Right atrium auricular region (tissue), 2 donors: ENCODE measurements around a stretch of chr3.

DNA sequence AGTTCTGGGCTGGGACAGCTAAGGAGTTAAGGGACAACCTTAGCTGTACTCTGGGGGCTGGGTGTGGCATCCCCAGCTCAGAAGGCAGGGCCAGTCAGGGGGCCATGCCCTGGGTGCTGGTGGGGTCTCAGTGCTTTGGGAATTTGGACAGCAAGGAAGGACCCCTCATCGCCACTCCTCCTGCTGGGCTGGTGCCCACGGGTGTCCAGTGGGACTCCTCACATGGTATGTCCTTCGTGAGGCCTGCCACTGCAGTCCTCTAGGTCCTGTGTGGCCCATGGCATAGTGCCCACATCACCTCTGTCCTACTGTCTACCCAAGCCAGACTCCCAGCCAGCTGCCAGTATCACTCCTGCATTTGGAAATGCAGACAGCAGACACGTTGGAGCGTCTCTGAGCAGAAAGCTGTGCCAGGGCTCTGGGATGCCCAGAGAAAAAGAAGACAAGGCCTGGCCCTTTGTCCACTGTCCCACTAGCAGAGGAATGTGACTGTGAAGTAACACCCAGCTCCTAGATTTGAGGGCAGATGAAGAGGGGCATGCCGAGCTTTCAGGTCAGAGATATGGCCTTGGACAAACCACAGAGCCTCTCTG, 12.1 kb downstream of the MRAS start:
- PRO-cap = bidirectional peak, plus-strand start at position 346 of the sequence, minus-strand start at position 229 of the sequence
- RAMPAGE, long total RNA, 2 experiments = no peak in any of the 2 experiments

DNA sequence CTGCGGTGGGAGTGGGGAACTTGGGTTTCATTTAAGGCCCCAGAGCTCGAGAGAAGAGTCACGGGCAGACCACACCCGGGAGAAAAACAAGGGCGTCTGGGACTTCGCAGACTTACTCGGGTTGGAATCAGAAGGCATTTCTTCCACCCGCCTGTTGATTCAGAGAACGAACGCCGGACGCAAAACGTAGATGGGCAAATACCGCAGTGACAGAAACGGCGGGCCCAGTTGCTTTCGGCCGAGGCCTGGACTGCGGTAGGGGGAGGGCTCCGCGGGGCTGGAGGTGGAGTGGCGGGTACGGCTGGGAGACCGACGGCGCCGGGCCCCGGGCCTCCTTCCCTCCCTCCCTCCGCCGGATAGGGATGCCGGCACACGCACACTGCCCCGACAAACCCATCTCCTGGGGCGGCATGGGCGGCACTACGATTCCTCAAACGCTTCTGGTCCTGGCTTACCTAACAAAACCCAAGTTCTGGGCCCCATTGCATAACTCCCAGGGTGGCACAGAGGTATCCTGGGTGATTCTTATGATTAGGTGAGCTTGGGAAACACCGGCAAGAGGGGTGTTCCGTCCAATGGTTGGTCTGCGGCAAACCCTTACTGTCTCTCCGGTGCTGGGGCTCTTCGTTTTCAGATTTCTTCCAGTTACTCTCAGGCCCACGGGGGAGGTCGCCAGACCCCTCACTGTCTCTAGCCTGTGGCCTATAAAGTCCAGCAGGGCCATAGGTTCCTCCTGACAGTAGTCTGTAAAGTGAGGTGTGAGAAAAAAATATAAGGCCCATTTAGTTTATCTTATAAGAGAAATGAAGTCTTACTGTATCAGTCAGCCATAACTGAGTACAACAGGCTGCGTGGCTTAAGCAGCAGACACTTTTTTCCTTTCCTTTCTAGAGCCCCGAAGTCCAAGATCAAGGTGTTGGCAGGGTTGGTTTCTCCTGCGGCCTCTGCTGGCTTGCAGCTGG, 1.2 kb downstream of the ESYT3 start:
- PRO-cap = no peak
- RAMPAGE, long total RNA, 2 experiments = no peak in any of the 2 experiments

DNA sequence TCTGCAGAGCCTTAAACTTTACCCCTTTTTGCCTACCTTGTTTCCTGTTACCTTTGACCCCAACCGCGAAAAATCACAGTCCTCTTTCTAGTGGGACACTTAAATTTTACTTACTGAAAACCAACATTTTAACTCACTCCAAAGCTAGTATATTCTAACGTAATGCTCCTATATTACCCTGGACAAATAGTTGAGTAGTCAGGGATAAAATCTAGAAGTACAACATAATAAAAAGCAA, 707 bp upstream of the PIK3CB start:
- PRO-cap = no peak
- RAMPAGE, long total RNA, 2 experiments = no peak in any of the 2 experiments

- PRO-cap = no peak
- RAMPAGE, long total RNA, 2 experiments = no peak in any of the 2 experiments
These were observed 41.0 kb upstream of the PIK3CB start for GRCh38 chr3:138875530-138876301.

DNA sequence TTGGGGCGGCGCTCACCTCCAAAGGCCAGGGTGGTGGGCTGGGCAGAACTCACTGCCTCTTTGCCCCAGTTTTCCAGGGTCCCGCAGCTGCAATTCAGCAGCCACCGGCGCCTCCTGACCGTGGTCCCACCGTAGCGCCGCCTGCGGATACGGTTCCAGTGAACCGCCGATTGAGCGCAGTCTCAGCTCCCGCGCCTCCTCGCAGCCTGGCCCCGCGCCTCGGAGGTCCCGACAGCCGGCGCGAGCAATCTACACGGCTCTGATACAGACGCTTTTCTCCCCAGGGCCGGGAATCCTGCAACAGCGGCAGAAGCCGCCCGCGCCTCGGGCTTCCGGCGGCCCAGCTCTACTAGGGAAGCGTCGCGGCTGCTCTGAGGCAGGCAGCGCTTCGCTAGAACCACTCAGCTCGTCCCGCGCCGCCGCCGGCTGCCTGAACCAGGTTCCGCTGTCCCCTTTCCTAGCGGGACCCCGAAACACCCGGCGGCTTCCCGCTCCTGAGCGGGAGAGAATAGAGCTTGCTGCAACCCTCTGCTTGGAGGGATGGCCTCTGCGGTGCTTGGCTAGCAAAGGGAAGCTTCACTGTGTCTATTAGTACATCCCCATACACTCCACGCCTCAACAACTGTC, 3.1 kb downstream of the FOXL2NB start:
- PRO-cap = no peak
- RAMPAGE, long total RNA, 2 experiments = no peak in any of the 2 experiments

DNA sequence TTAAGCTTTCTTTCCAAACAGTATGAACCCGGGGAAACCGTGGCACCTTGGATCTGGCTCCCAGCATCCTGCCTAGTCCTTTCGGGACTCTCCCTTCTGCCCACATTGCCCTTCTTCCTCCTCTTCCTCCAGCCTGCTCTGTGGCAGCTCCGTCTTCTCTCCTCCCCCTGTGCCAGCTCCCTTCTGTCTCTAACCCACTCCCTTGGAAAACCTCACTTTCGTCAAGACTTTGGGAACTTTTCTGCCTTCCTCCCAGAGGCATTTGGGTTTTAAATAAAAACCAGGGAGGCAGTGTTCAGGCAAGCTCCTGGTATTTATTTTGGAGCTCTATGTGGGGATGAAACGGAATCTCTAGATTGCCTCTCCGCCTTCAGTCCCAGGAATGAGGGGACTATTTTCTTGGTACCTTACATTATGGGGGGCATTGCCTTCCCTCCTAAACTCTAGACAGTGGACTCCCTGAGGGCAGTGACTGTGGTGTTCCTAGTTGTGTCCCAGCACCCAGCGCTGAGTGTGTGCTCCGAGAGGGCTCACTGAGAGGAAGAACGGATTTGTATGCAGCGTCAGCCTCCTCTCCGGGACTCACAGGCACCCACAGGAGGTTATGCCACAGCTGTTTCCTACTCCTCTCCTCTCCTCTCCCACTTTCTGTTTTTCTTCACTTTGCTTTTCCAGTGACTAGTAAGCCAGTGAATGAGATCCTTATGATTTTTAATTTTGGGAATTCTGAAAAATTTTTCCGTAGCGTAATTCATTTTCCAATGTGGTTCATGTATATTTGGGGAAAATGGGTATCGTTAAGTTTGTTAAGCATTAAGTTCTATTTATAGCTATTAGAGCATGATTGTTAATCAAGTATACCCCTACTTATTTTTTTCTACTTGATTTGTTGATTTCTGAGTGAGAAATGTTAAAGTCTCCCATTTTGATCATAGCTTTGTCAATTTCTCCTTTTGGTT, 105.2 kb upstream of the MRPS22 start:
- PRO-cap = no peak
- RAMPAGE, long total RNA, 2 experiments = no peak in any of the 2 experiments

GRCh38 chr3:139329134-139329811, 14.5 kb upstream of the MRPS22 start:
- PRO-cap = no peak
- RAMPAGE, long total RNA, 2 experiments = no peak in any of the 2 experiments

DNA sequence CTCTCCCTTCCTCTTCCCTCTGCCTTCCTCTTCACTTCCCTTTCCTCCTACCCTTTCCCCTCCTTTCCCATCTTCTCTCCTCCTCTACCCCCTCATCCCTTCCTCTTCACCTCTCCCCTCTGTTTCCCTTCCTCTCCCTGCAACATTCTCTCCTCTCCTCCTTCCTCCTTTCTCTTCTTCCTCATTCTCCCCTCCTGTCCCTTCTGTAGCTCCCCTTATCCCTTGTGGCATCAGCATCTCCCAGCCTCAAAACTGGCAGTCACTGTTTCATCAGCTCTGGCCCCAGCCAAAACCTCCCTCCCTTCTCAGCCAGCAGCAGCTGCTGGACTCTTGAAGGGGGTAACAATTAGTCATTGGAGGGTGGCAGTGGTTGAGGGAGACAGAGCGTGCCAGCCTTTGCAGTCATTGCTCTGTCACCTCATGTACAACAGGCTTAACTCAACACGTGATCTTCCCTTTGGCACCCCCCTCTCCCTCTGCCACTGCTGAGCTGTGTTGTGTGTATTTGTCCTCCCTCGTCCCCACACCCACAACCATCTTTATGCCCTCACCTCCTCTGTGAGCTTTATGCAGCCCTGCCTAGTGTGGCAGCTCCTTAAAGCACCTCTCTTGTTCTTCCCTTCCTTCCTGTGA, 28.3 kb downstream of the RBP2 start:
- PRO-cap = bidirectional peak, plus-strand start at position 353 of the sequence, minus-strand start at position 254 of the sequence
- RAMPAGE, long total RNA, 2 experiments = no peak in any of the 2 experiments

GRCh38 chr3:139531487-139531888, 8.1 kb downstream of the RBP1 start:
- PRO-cap = no peak
- RAMPAGE, long total RNA, 2 experiments = no peak in any of the 2 experiments

- PRO-cap = no peak
- RAMPAGE, long total RNA, 2 experiments = no peak in any of the 2 experiments
These were observed 2.6 kb upstream of the RBP1 start for GRCh38 chr3:139542139-139542645.

GRCh38 chr3:139654727-139654971, 23.1 kb downstream of the NMNAT3 start:
- PRO-cap = no peak
- RAMPAGE, long total RNA, 2 experiments = no peak in any of the 2 experiments

DNA sequence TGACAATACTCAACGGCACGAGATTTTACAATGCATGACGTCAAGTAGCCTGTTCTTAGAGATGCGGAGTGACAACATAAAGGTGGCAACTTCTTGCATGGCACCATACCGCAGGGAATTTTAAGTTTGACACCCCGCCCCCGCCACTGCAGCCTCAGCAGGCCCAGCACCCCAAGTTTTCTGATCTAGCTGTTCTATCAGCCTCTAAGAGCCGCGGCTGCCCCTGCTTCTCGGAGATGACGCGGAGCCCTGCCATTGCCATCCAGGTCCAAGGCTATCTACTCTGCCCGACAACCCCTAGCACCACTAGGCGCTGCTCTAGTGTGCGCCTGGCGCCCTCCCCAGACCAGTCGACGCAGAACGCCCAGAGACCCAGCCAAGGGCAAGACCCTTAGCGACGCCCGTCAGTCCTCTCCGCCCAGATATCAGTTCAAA, 591 bp upstream of the CLSTN2 start:
- PRO-cap = unidirectional peak, plus-strand start at position 349 of the sequence
- RAMPAGE, long total RNA, 2 experiments = no peak in any of the 2 experiments

GRCh38 chr3:140715114-140715442, 37.2 kb downstream of the TRIM42 start:
- PRO-cap = no peak
- RAMPAGE, long total RNA, 2 experiments = no peak in any of the 2 experiments

GRCh38 chr3:141116689-141117198, 65.6 kb downstream of the SPSB4 start:
- PRO-cap = no peak
- RAMPAGE, long total RNA, 2 experiments = no peak in any of the 2 experiments

DNA sequence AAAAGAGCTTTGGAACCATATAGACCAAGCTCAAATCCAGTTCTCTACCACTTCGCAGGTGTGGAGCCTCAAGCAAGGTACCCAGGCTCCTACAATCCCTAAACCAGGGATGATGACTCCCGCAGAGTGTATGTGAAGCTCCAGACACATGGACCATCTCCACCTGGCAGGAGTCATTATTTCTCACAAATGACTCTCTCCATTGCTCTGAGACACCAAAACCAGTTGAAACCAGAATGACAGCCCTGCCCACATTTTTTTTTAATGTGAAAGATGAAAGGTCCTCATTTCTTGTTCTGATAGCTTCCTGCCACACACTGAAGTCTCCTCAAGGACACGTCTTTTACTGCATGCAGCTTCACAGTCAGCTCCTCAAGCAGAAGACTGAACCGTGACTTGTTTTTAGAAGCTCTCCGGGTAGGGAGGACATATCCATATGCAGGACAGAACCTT, 61.4 kb upstream of the ZBTB38 start:
- PRO-cap = no peak
- RAMPAGE, long total RNA, 2 experiments = no peak in any of the 2 experiments

DNA sequence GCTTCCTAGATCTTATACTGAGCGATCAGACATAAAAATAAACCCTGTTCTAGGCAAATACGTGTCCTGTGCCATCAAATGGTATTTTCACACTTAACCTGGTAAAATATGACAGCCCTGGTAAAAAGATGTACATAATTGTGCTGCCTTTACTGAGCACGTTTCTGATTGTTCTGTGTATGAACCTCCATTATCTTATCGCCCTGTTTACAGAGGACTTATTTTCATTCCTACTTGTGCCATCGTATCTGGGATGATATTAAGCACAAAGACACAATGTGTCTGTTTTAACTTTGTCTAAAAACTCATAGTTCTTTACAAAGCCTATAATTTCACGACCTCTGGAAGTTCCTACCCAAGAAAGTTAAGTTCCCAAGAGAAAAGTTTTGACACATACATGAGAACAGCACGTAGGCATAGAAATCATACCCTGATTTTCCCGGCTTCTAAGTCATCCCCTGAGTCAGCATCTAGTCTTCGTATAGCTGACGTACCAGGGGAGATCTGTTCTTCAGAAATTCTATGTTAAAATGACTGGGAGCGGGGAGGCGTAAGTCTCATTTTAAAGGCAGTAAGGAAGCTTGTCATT, 948 bp downstream of the ZBTB38 start:
- PRO-cap = no peak
- RAMPAGE, long total RNA, 2 experiments = no peak in any of the 2 experiments

- PRO-cap = unidirectional peak, minus-strand start at chr3:141369924
- RAMPAGE, long total RNA, 2 experiments = no peak in any of the 2 experiments
These were observed 1.4 kb downstream of the ZBTB38 start for GRCh38 chr3:141369747-141370080.

DNA sequence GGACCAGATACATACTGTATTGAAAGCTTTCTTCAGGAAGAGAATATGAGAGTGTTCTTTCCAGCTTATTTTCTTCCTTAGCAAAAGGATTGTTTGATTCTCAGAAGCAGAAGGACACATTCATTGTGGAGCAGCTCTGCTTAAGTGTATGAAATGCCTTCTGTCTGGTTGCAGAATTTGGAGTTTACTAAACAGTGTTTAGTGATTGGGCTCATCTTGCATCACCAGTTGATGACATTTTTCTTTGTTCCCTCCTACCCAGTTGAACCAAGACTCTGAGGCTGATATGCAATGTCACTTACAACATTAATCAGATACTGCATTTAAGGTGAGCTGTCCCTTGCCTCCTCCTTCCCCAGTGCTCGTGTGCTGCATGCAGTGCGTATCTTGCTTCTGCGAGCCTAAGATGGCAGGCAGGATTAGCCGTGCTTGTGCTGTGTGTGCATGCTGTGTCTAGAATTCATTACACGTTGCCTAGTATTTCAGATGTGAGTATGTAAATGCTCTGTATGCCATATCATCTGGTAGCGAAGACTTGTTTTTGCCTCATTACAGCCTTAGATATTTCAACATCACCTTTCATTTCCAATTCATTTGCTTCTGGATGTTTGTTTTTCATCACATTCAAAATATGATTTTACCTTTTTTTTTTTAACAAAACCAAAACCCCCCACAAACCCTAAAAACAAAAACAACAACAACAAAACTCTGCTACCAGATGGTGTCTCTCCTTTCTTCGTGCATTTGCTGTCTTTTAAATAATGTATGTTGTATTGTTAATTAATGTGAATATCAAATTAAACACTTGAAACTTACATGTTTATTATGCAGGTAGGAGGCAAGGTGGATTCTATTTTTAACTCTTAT, 18.5 kb downstream of the ZBTB38 start:
- PRO-cap = bidirectional peak, plus-strand start at position 347 of the sequence, minus-strand start at position 150 of the sequence
- RAMPAGE, long total RNA, 2 experiments = no peak in any of the 2 experiments

DNA sequence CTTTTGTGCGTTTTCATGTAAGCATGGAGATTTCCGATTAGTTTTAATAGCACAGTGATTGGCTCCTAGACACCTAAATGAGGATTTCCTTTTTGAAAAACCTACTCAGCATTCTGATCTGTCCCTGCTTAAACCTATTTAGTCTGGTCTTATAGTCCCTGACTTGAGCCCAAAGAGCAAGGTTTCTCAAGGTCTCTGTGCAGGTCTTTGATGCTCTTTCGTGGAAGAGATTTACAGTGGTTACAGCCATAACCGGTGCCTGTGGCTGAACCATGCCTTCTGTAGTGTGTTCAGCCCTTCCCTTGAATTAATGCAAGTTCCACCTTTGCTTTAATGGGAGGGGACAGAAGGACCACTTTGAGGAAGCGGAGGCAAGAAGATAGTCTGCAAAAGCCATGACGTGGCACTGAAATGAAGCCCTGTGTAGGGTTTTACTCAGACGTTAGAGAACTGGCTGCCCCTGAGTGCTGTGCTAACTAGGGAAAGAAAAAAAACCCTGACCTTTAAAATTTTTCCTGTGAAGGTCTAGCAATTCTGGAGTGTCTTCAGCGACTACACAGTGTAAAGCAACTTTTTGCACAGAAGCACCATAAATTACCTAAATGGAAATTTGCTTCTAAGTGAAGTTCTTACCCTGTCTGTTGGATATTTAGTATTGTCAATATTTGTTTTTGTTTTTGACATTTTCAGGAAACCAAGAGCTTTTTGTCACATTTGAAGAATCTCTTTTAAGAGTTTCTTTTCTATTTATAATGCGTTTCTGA, 43.1 kb downstream of the ZBTB38 start:
- PRO-cap = bidirectional peak, plus-strand start at position 438 of the sequence, minus-strand start at position 452 of the sequence
- RAMPAGE, long total RNA, 2 experiments = no peak in any of the 2 experiments

- PRO-cap = no peak
- RAMPAGE, long total RNA, 2 experiments = no peak in any of the 2 experiments
These were observed 31.9 kb upstream of the RASA2 start for GRCh38 chr3:141454861-141455395.